Measurements from ENCODE around the genes CAPN11, MYMX, CDC5L, ADGRF4 and RHAG.

DNA sequence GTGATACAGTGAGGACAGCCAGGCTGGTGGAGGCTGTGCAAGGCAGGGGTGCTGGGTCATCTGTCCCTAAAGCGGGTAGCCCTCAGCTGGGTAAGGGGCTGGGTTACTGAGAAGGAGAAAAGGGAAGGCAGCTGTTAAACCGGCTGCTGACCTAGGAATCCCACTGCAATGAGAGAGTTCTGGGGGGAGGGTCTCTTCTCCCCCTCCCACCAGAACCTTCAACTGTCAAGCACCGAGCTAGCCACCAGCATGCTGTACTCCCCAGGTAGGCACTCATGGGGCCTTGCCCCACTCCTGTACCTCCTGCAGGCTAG lies at the start of gene CAPN11:
Gene CAPN11 (plus strand): TSS at position 221 of the 314 bp plus-strand sequence.
- PRO-cap: no peak

- PRO-cap: no peak
Measured at GRCh38 chr6:44202356-44202989, 14.3 kb upstream of the MYMX start.

GRCh38 chr6:44203025-44203403 lies 13.7 kb upstream of the MYMX start:
- PRO-cap: no peak

- PRO-cap: no peak
Measured at GRCh38 chr6:44216580-44217022, at the start of gene MYMX. Gene MYMX, plus strand, starts transcription at chr6:44216926.

- PRO-cap: no peak
Measured at GRCh38 chr6:44227265-44227685, 3.9 kb downstream of the SLC29A1 start.

- PRO-cap: unidirectional peak, plus-strand start at chr6:44276366
Measured at GRCh38 chr6:44275780-44276461, 5.7 kb downstream of the TMEM151B start.

- PRO-cap: no peak
Measured at GRCh38 chr6:44384152-44384351, 3.5 kb upstream of the CDC5L start.

DNA sequence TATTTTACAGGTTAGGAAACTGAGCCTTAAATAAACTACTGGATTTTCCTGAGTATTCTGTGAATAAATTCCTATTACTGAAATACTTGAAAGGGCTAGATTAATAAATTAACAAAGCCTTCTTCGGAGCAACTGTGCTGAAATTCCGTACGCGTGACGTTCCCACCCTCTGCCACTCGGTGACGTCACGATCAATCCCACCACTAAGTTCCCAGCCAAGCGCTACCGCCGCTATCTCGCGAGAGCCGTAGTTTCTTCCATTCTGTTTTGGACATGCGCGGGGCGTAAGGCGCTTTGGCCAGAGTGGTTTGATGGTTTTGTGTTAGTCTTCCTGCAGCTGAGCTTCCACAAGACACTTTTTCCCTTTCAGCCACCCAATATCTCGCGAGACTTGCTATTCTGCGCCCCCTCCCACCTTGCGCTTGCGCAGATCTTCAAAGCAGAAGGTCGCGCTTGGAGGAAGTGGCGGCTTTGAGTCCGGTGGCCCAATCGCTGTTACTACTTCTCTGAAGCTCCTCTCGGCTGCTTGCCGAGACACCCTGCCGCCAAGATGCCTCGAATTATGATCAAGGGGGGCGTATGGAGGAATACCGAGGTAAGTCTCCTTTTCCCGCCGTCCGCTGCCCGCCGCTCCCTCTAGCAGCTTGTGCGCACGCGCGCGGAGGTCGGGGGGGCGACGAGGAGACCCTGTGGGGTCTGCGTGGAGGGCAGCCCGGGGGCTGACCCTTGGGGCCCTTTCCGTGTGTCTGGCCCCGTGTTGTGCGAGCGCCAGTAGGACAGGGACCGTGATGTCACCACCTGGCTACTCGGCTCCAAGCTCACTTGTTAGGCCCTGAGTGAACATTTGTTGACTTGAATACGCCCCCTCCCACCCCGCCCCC lies at the start of gene CDC5L:
Gene CDC5L (plus strand): TSS at position 433 of the 881 bp plus-strand sequence.
- PRO-cap: bidirectional peak, plus-strand start at position 442 of the sequence, minus-strand start at position 178 of the sequence; bidirectional peak, plus-strand start at position 690 of the sequence, minus-strand start at position 630 of the sequence

GRCh38 chr6:44390165-44390586 lies 2.7 kb downstream of the CDC5L start:
- PRO-cap: no peak

- PRO-cap: no peak
Measured at GRCh38 chr6:44799893-44800538, 412.5 kb downstream of the CDC5L start.

DNA sequence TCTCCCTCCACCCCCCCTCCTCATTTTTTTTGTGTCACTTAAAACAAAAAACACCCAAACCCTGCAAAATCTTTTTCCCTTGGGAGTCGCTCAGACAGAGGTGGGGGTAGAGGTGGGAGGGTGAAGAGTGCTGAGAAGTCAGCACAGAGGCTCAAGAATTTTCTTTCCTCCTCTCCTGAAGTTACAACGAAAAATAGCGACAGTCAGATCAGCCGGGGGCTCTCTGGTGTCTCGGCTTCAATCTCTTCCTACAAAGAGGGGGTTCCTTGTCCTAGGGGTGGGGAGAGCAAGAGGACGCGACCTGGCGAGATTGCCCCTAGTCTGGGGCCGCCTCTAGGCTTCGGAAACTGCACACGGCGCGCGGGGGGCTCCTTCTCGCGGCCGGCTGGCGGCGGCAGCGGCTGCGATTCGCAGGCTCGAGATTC lies 43.7 kb upstream of the SUPT3H start:
- PRO-cap: no peak

DNA sequence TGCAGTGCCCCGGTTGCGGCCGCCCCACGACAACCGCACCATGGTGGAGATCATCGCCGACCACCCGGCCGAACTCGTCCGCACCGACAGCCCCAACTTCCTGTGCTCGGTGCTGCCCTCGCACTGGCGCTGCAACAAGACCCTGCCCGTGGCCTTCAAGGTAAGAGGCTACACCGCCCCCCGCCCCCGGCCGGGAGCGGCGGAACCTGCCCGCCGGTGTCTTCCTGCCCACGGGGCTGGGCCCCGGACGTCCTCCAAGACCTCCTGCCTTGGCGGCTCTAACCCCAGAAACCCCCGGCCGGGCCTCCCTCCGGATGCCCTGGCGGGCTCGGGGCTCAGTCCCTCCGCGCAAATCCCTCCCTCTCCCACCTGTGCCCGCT lies 45.1 kb upstream of the SUPT3H start:
- PRO-cap: no peak

DNA sequence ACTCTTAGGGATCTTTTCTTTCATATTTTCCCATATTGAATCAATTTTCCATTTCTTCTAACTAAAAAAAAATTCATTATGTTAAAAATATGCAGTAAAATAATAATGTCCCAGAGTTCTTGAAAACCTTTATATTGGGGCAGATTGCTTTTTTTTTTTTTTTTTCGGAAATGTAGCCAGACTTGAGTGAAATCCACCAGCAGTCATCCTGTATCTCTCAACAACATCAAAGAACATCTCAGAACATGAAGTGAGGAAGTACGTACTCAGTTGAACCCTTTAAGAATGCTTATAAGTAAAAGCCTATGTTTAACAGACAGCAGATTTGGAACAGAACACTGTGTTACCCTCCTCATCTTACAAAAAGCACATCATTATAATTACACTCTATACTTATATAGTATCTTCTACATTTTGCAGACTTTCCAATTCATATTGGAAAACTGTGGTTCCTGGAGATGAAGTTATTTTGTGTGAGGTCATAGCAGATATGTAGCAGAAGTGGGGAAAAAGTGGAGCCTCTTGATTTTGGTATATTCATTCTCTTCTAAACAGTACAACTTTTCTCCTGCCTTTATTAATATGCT lies 51.0 kb upstream of the SUPT3H start:
- PRO-cap: no peak

DNA sequence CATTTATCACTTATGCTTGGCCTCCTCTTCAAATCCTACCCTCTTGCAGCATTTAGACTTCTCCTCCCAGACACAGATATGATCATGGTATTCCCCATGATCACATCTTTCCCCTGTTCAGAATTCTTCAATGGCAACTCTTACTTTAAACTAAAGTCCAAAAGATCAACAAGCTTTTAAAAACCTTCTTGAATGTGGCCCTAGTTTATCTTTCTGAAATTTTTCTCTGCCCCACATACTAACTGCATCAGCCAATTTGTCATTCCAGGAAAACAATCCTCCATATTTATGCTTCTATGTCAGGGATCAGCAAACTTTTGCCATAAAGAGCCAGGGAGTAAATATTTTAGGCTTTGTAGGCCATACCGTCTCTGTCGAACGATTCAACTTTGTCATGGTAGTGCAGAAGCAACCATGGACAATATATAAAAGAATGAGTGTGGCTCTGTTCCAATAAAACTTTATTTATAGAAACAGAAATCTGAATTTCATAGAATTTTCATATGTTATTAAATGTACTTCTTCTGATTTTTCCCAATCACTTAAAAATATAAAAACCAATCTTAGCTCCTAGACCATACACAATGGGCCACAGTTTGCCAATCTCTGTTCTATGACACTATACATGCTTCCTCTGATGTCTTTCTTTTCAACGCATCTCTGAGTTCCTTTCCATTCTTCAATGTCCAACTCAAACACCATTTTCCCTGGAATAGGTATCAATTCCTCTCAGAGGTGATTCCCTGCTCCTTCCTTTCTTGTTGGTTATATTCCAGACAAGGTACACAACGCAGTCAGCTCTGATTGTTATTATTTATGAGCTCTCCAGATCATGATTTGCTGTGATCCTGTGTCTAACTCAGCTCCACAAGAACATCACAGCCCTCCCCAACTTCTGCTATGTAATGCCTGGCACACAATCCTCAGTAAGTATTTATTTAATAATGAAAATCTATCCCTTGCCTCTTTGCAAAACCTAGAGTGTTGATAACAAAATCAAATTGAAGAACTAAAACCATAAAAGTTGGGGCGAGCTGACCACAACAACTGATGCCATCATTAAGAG lies 115.6 kb downstream of the RCAN2 start:
- PRO-cap: no peak

DNA sequence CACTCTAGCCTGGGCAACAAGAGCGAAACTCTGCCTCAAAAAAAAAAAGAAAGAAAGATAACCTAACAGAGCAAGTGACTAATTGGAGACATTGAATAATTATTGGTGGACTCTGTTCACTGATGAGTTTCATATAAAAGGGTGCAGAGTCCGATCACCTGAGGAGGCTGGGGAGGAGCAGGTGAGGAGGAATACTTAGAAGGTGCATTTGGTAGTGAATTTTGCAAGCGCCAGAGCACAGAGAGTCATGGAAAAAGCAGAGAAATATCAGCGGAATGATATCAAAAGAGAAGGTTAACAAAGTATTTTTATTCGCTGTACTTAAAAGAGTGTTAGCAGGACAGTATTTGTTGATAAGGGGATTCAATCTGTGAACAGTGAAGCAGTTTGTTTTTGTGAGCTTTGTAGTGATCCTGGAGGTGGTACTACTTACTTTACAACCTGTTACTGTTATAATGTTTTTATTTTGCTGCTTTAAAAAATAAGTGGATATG lies 44.4 kb downstream of the CD2AP start:
- PRO-cap: no peak

- PRO-cap: no peak
Measured at GRCh38 chr6:47698223-47698897, at the start of gene ADGRF4. Gene ADGRF4, plus strand, starts transcription at chr6:47698580.

- PRO-cap: no peak
Measured at GRCh38 chr6:47740491-47741042, 41.3 kb upstream of the OPN5 start.

GRCh38 chr6:47741734-47742319 lies 40.0 kb upstream of the OPN5 start:
- PRO-cap: unidirectional peak, minus-strand start at chr6:47741882

- PRO-cap: no peak
Measured at GRCh38 chr6:48068160-48069357, 42.4 kb downstream of the PTCHD4 start.

DNA sequence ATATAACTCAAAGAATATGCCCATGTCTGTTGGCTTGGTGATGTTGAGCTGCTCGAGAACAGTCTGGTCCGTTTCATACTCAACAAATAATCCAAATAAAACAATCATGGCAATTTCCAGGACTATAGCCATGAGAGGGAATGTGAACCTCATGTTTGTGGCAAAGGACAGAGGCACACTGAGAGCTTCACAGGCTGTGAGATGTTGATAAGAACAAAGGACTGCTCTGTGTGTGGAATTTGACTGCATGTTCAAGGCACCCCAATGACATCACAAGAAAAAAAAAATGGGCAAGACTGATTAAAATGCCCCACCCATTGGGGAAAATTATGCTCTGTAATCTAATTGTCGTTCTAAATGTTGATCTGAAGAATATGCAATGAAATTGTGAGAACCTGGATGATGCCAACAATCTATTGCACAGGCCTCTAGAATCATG lies at the start of gene RHAG:
Gene RHAG (minus strand): TSS at position 180 of the 439 bp plus-strand sequence.
- PRO-cap: no peak